T-cell (primary cell): Measurements from ENCODE around the gene ATP5F1A.

- PRO-cap, 7 experiments: no peak in any of the 7 experiments
Observed at GRCh38 chr18:45828763-45829878, 3.6 kb downstream of the SIGLEC15 start.

GRCh38 chr18:46088557-46089386 lies 9.3 kb downstream of the ATP5F1A start:
- PRO-cap, 7 experiments: no peak in any of the 7 experiments

DNA sequence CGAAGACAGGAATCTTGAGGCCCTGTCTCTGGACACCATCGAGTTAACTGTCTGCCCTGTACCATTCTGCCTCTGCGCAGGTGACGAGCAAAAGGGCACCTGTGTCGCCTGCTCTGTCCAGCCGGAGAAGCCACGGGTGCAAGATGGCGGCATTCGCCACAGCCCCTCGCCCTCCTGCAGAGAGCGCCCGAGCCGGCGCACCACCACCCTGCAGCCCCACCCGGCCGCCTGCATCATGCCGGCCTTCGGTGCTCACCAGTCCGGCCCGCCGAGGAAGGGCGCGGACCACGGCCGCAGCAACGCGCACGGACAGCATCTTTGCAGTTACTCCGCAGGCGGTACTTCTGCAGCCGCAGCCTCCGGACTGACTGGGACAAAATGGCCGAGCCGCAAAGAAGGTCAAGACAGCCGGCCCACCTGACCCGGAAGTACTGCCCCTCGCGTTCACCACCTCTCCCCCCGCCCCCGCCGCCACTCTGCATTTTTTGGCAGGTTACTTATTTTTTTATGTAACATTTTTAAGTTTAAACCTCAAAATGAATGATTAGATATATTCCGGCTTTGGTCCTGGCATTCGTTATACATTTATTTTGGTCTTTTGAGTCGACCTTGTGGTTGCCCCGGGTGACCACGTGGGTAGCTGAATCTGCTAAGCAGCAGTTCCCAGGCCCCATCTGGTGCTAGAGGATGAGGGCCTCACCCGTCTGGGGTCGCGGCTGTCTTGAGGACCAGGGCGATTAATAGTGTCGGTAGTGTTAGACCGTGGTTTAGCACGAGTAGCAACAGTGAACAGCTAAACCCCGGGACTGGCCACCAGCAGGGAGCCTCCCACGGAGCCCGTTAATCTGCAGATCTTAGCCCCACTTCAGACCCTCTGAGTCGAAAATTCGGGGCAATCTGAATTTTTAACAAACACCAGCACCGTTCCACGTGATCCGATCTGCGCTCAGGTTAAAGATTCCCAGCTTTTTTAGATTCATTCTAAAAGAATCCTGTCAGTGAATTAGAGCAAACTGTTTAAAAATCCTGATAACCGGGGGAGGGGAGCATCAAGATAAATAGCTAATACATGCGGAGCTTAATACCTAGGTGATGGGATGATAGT lies at the start of gene ATP5F1A:
ATP5F1A (minus strand) TSS at position 381 of the 1,105 bp plus-strand sequence.
- PRO-cap, 7 experiments: peak in 7 of 7 experiments; most common plus-strand start position 673 of the sequence (in 5); most common minus-strand start position 370 of the sequence (in 7)

DNA sequence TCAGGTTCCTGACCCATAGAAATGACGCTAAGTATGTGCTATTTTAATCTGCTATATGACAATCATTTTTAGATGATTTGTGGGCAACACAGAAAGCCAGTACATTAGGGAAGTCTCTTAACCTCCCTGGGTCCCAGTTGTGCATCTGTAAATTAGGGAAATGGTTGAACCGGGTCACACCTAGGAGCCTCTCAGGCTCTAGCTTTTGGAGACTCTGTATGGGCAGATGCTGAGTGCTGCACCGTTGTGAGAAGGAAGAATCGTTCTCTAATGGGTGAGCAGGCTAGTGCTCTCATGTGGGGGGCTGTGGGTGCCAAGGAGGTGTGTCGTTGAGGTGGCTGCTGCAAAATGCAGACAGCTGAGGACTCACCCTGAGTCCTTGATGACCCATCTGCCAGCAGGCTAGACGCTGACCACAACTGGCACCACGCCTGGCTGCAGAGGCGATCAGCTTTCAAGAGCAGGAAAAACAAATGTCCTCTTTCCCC lies 21.5 kb upstream of the C18orf25 start:
- PRO-cap, 7 experiments: no peak in any of the 7 experiments

GRCh38 chr18:46152858-46153183 lies 21.0 kb upstream of the C18orf25 start:
- PRO-cap, 7 experiments: no peak in any of the 7 experiments

DNA sequence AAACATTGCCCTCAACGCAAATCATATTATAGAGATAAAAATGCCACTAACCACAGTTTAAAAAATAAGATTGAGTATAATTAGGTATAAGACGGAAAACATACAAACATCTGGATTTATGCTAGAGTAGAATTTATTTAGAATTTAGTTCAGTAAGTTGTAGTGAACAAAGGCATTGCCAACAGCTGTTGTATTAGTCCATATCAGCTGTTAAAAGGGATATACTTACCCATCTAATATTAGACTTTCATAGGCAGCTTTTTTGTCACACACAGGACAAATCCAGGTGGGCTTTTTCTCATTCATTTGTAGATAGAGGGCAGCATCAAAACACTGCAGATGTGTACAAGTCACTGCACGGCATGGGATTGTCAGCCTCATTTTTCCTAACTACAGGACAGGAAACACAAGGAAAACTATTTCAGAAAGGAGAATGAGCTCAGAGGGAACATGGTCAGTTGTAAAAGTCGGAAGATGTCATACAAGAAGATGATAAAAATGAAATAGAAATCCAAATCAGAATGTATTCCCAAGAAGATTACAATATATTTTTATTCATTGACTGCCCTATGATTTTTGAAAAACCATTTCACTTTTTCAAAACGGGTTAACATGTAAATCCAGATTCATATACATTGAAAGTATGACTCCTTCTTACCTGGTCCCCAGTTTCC lies 79.4 kb upstream of the ST8SIA5 start:
- PRO-cap, 7 experiments: no peak in any of the 7 experiments

DNA sequence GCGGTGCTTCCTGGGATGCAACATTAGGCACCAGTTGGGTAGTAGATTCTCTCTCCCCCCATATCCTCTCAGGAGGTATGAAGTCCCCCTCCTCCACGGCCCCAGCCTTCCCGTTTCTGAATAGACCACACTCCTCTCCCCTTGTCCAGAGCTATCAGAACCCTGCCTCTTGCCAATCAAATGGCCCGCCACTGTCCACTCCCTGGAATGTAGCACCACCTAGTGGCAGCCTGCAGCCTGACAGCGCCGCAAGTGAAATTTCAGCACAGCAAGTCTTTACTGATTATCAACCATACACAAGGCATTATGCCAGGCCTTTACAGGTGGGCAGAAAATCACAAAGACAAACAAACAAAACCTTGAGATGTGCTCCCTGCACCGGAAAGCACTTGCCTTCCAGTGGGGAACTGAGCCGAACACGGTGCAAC lies 174.1 kb downstream of the SMAD2 start:
- PRO-cap, 7 experiments: no peak in any of the 7 experiments

DNA sequence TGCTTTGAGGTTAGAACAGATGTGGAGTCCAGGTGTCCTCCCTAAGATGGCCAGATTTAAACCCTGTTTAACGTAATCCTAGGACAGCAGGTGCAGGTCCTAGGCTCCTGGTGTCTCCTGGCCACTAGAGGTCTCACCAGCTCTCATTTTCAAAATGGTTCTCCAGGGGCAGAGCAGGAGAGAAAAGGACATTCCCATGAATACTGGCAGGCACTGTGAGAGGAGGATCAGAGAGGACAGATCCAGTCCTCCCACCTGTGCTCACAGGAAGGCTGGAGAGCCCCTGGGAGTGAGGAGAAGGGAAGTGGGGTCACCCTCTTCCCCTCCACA lies 100.6 kb upstream of the SMAD2 start:
- PRO-cap, 7 experiments: no peak in any of the 7 experiments

- PRO-cap, 7 experiments: no peak in any of the 7 experiments
Observed at GRCh38 chr18:48049567-48050537, 119.4 kb upstream of the SMAD2 start.

DNA sequence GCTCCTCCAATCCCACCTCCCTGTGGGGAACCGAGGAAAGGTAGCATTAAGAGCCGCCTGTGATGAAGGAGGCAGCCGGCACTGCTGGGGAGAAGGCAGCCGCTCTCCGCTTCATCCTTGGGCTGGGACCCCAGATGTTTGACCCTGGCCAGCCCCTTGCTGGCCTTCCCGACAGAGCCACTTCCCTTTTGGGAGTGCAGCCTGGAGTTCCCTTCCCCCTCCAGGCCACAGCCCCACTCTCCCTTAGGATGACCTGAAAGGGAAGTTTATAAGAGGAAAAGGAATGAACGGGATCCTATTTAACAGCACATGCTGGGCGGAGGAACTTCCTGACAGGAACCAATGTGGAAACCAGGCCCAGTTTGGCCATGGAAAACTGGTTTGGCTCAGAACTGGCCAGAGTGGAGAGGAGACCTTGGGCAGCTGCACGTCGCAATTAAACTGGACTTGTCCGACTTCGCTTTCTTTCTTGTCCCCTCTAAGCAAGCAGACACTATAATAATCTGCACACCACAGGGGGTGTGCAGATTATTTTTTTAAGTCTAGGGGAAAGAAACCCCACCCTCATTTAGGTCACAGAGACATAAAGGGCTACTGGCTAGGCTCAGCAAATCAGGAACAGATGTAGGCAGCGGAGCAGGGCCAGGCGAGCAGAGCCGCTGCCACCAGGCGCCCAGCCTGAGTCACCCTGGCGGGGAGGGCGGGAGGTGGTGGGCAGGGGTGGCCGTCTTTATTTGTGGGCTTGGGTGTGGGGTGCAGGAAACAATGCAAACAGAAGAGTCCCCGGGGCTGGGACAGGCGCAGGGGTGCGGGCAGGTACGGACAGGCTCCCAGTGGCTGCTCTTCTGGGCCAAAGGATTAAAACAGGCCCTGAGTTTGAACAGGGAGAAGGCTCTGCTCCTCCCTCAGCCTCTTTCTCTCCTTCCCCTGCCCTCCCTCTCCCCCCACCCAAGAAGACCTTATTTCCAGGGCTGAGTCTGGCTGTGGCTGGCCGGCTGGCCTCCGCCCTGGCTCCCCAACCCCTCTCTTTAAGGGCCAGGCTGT lies 142.6 kb upstream of the SMAD2 start:
- PRO-cap, 7 experiments: no peak in any of the 7 experiments

GRCh38 chr18:48137504-48138183 lies 207.2 kb upstream of the SMAD2 start:
- PRO-cap, 7 experiments: no peak in any of the 7 experiments

DNA sequence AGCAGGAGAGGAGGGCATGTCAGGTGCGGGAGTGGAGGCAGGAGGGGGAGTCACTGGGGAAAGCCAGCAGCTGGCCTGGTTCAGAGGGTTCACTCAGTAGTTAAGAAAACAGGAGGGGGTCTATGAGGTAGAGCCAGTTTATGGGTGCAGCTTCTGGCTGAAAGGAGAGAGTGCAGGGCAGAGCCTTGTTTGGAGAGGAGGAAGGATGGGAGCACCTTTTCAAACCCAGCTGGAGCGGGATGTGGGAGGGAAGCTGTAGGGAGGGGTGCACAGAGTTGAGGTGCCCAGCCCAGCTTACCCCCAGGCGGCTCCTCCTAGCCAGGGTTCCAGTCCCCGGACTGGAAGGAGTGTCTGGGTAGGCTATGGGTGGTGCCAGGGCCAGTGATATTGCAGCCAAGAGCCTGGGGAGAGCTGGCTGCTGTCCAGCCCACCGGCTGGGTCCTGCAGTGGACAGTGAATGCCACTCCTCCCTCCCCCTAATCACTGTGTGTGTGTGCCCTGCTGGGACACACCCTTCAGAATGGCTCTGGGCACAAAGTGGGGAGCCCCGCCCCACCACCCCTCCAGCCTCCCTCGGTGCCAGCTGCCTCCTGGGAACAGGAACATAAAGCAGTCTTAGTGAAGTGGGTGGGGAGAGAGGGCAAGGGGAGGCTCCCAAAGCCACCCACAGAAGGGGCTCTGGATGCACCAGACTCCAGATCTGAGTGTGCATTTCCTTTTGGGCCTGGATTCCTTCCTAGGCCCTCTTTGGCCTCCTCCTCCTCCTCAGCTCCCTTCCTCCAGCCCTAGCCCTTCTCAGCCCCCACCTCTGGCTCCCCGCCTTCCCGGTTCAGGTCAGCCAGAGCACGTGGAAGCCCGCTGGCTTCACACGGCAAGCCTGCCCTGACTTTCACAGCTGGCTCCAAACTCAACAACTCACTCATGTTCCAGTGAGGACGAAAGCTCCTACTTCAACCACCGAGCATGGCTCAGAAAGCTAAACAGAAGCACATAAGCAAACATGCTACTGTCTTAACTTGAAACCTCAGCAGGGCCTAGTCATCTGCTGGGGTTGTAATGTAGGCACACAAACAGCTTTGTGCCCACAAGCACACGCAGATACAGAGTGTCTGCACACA lies 209.0 kb upstream of the SMAD2 start:
- PRO-cap, 7 experiments: no peak in any of the 7 experiments

GRCh38 chr18:48548408-48549039 lies 9.7 kb downstream of the CTIF start:
- PRO-cap, 7 experiments: no peak in any of the 7 experiments

DNA sequence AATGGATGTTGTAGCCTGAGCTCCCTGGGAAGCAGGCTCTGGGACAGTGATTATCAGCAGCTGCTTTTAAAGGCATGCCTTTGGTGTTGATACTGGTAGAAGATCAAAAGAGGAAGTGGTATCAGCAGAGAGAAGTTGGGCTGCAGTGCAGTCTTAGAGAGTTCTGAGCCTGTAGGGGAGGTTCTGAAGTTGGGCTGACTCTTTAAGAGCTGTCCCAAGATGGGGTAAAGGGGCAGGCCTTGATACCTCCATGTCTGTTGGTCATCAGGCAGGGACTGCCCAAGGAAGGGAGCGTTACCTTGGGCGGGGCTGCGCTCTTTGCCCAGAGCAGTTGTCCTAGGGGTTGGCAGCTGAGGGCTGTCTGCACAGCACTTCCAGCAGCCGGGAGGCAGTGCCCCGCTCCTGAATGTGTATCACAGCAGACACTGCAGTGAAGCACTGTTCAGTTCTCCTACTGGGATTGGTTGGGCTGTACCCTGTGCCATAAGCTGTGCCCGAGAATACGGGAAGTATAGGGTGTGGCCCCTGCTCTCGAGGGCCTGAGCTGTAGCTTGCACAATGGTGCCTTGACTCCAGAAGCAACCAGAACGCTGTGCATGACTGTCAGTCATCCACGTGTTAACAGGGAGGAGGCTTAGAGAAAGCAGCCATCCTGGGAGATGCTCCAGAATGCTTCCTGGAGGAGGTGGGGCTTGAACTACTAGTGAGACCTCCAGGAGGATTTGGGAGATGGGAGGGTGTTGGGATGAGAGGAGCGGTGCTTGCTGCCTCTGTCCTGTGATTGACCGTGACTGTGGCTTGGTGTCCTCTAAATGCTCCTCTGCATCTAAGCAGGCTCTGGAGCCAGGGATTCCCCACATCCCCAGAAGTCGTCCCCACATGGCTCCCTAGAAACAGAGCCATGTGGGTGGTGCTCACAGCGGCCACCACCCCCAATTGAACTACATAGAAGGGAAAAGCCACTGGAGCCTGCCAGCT lies 177.2 kb downstream of the CTIF start:
- PRO-cap, 7 experiments: no peak in any of the 7 experiments

DNA sequence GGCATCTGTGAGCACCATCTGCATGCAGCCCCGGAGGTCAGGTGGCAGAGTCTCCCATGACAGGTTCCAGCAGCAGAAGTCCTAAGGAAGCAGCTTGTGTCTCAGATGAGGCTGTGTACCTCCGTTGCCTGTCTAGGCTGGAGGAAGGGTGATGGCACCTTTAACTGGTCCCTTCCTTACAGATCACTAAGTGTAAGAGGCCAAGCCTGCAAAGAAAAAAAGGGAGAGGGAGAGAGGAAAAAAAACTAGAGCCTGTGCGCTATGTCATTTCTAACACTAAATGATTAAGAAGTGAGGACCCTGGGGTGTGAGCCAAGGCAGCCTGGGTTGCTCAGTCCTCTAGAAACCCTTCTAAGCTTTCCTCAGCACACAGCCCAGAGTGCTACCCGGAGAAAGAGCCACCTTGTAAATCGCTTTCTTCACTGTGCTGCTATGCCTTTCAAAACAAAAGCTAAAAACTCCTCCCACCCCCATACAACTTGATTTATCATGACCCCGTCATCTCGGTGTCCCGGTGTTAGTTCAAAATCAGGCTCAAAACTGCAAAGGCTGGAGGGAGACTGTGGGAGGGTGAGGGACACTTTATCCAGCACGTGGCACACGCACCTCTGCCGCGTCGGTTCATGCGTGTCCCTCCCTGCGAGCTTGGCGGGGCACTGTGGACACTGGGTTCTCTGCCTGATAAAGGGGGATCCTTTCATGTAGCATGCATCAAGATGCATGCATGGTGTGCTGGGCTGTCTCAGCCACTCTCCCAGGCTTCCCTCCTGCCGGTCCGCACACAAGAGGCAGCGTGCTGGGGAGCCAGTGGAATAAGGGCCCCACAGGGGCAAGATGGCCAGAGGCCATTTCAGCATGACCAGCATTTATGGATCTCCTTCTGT lies 170.6 kb downstream of the SMAD7 start:
- PRO-cap, 7 experiments: no peak in any of the 7 experiments

GRCh38 chr18:48797709-48798675 lies 152.8 kb downstream of the SMAD7 start:
- PRO-cap, 7 experiments: no peak in any of the 7 experiments

- PRO-cap, 7 experiments: no peak in any of the 7 experiments
Observed at GRCh38 chr18:48840365-48840950, 110.3 kb downstream of the SMAD7 start.

DNA sequence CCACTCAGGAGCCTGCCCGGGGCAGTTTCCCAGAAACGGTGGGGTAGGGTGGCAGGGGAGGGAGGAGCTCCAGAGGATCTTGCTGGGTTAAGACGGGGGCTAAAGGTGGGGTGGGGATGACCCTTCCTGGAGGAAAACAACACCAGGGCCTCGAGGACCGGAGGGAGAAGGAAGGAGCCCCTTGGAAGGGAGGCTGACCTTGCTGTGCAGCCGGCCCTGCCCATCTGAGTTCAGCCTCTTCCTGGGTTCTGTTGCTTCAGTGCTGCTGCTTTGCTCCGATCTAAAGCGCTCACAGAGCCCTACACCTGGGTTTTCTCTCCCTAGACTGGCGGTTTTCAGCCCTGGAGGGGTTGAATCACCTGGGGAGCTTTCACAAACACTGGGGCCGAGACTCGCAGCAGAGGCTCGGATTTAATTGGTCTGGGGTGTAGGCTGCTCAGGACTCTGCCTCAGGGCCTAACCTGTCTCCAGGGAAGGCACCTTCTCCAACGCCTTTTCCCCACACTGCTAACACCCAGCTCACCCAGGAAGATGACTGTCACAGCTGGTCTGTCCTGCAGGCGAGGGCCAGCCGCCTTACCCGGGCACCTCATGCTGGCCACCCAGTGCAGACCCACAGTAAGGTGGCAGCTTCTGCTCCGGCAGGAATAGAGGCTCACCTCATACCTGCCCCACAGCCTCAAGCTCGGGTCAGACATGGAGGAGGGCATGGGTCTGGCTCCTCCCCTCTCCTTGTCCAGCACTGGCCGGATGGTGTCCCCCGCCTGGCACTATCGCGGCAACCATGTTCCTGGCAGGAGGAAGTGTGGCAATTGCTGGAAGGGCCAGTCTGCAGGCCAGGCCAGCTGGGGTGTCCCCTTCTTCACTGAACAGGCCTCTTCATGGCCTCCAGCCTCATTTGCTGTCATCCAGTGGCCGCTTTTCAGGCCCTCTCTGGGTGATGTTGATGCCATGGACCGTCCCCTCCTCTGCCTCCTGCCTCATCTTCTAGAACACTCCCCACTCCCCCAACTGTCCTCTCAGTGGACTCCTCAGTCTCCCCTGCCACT lies 41.1 kb upstream of the SMAD7 start:
- PRO-cap, 7 experiments: no peak in any of the 7 experiments

GRCh38 chr18:49040849-49041288 lies 90.1 kb upstream of the SMAD7 start:
- PRO-cap, 7 experiments: no peak in any of the 7 experiments

DNA sequence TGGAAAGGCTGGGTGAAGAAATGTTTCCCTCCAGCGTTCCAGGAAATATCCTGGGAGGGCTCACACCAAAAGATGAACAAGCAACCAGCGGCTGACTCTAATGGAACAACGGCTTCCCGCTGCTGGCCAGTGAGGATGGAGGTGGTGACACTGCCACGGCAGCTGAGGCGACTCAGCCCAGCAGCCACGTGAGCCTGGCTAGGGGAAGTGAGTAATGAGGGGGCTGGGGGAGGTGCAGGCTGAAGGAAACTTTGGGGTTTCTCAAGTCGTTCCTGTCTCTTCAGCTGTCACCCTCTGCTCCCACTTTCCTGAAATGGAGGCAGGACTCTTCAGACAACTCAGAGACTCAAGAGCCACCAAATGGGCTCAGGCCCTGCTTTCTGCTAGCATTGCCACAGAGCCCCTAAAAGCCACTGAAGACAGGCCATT lies 105.1 kb upstream of the SMAD7 start:
- PRO-cap, 7 experiments: no peak in any of the 7 experiments